Left common carotid artery plus branches (tissue), 1 donor: Measurements from ENCODE around the genes TFAP2C and C20orf85.

GRCh38 chr20:56461253-56461862, 7.1 kb upstream of the RTF2 start:
- PRO-cap = no peak

DNA sequence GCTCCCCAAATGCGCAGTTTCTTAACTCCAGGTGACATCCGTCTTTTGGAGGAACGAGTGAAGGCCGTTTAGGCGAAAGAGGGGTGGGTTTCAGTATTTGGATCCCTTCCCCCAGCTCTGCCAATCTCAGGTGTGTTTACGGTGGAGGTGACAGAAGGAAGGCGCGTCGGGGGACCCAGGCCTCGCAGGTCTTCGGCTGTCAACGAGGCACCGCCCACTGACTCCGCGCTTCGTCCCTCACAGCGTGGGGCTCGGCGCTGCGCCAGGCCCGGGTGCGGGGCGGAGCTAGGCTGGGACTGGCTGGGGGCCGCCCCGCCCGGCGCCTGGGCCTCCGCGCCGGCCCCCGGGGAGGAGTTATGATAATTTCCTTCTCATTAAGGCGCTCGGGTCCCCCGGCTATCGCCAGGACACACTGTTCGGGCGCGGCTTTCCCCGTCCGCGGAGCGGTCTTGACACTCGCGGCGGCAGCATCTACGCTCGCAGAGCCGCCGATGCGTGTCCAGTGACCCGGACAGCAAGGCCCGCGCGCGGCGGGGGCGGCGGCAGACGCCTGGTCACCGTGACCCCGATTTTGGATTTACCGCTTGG, at the start of gene TFAP2C:
TFAP2C (plus strand) TSS at position 405 of the 588 bp plus-strand sequence.
- PRO-cap = unidirectional peak, plus-strand start at position 415 of the sequence

DNA sequence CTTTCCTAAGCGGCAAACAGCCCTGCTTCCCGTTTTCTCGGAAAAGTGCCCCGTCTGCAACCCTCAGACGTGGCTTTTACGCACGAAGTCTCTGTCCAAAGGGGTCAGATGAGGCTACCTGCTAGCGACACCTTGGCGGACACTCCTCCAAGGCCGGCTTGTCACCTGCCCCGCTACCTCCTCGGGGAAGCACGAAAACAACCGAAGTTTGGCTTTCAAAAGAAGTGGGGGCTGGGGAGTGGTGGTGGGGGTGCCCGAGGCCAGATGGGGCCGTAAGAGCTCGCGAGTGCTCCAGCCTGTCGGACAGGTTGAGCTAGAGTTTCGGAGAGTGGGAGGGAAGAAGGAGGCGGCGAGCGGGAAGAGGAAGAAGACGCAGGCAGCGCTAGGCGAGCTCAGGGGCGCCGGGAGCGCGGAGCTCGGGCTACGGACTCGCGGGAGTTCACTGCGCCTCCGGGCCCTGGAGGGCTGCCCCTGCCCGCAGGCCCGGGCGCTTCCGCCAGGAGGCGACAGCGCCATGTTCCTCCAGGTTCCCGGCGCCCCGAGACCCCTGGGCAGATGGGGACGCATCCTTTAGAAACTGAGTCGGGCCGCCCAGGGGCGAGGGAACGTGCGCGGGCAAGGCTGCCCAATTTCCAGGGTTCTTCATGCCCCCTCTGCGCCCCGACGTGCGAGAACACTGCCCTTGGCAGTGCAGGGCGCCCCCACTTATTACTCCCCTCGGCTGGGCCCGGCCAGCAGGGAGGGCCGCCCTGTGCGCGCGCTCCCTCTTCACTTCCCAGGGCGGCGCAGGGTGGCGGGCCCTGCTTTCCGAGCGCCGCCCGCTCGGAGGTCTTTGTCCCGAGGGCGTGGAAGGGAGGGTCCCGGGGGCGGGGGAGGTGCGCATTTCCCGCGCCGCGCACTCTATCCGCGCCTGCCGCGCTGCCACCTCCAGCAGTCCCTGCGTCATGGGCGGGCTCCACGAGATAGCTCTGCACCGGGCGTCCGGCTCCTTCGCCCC, 1.0 kb downstream of the TFAP2C start:
- PRO-cap = no peak

DNA sequence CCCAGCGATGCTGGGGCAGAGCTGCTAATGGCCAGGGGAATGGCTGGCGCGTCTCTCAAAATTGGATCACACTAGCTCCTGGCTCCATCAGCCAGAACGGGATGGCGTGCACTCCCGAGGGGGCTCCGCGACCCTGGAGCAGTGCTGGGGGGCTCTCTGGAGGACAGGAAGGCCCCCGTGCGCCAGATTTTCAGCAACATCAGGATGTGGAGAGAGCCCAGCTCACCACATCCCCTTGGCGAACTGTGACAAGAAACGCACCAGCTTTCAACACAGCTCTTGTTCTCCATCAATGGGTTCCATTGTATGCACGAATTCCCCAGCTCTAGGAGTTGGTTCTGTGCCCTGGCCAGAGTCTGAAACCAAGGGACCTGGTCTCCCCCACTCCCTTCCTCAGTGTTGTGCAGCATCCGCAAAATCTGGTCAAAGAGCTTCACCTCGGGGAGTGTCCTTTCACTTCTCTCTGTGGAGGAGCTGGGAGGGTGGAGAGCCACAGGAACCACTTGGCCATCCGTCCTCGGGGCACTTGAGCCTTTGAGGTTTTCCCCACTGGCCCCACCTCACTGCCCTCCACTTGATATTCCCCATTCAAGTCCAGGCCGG, 74.2 kb downstream of the TFAP2C start:
- PRO-cap = no peak

DNA sequence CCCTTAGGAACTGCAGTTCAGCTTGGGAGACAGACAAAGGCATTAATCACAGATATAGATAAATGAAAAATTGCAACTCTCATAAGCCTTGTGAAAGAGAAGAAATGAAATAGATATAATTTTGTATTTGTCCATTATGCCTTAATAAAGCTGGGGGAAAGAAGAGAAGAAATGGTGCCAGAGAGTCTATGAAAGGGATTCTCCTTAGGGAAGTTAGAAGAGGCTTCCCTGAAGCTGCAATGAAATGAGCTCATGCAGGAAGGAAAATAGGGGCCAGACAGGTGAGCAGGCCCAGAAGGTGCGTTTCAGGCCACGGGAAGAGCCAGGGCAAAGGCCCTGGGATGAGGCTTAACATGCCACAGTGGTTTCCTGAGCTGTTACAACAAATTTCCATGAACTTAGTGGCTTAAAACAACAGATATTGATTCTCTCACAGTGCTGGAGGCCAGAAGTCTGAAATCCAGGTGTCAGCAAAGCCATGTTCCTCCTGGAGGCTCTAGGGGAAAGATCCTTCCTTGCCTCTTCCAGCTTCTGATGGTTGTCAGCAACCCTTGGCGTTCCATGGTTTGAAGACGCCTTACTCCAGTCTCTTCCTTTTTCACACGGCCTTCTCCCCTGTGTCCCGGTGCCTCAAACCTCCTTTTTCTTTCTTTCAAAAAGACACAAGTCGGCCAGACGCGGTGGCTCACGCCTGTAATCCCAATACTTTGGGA, 167.9 kb downstream of the TFAP2C start:
- PRO-cap = no peak

GRCh38 chr20:56809420-56810607, 180.7 kb downstream of the TFAP2C start:
- PRO-cap = no peak

DNA sequence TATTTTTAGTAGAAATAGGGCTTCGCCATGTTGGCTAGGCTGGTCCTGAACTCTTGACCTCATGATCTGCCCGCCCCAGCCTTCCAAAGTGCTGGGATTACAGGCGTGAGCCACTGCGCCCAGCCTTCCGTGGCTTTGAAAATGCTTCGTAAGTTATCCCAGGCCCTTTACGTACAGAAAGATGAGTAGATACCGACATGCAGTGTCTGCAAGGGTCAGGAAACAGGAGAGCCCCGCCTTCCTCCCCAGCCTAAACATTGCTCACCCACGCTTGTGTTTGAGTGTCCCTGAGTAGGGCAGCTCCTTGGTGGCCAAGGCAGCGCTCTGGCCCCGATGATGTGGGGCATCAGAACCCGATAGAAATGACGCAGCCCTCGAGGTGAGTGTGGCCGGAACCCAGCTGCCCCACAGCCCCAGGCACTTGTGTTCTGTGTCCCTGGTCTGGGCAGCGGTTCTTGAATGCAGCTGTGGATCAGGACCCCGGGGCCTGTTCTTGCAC, 12.6 kb downstream of the RBM38 start:
- PRO-cap = no peak

DNA sequence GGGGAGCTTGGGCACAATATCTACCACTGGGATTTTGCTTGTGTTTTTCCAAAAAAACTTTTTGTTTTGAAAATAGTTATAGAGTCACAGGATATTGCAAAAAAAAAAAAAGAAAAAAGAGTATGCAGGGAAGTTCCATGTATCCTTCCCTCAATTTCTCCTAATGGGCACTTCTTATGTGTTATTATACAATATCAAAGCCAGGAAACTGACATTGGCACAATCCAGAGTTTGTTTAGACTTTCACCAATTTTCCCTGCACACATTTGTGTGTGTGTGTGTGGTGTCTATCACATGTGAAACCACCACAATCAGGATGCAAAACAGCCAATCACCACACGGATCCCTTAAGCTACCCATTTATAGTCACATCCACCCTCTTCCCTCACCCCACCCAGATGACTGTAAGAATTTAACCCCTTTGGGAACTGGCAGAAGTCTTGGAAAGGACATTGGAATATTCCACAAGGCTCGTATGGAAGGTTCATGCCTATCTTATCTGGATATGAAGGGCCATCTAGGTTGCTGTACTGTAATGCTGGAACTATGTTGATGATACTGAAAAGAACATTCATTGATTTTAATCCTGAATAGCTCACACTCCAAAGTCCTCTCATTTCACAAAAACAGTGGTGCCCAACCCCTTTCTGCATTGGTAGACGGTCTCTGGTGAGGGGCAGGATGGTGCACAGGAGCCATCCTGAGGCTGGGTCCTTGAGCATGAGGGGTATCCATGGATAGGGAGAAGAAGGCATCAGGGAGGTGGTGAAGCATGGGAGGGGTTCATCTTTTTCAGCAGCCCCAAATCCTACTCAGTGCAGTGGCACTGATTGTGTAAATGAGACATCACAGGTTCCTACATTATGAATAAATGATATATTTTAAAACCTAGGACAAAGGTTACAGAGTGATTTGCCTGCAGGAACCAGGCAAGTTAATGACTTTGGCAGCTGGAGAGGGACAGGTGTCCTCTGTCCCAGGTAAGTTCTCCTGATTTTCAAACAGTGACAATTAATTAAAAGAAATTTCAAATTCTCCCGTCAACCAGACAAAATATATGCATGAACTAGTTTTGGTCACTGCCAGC, 12.0 kb upstream of the CTCFL start:
- PRO-cap = no peak

GRCh38 chr20:57540906-57541577, 16.1 kb upstream of the CTCFL start:
- PRO-cap = no peak

DNA sequence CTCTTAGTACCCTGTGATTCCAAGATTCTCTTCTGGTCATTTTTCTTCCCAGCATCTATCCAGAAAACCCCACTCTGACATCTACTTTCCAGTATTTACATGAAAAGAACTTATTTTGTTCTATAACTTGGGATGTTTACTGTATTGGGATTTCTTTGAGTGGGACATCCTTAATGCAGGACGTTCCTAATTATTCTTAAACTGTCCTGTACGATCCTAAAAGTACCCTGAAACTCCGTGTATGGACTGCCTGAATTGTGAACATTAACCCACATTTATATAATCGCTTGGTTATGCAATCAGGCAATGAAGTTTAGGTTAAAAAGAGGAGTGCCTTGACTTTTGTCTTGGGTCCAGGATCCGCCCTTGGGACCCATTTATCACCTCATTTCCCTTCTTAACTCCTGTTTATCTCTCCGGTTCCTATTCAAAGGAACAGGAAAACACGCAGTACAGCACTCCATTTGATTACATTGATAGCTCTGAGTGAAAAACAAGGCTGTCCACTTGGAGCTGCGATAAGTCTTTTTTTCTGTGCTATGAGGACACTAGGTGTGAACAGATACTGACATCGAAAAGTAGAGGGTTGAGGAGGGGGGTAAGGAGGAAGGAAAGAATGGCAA, 16.1 kb upstream of the PCK1 start:
- PRO-cap = no peak

DNA sequence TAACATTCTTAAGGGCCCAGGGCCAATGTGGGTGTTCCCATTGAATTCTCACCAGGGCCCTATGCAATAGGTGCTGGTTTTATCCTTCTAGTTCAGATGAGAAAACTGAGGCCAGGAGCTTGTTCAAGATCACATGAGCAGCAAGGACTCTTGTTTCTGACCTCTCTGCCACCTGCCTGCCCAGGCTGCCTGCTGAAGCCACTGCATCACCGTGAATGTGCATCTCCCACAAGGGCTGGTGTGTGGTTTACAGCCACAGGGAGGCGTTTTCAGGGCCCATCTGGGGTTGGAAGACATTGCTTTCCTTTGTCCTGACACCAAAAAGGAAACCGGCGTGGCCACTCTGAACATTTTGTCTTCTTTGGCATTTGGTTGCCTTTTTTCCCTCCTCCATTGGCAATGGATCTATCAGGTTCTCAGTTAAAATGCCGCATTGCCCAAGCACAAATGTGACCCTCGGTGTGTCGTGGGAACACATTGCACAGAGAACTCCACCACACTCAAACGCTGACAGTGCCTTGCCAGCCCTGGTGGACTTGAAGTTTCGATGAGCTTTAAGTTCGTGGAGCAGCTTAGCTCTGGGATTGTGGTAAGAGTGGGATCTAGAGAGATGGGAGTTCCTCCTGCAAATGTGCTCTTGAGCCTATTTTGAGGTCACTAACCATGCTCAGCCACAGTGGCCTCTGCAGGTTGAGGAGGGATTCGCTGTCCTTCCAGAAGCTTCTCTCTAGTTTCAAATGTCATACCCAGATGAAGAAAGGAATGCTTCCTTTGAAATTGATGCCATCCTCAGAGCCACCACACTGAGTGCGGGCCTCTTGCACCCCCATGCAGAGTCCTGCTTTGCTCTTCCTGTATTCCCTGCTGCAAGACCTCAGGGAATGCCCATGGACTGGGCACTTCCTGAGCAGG, 14.9 kb upstream of the PCK1 start:
- PRO-cap = no peak

GRCh38 chr20:57570113-57570956, 9.4 kb downstream of the PCK1 start:
- PRO-cap = no peak

DNA sequence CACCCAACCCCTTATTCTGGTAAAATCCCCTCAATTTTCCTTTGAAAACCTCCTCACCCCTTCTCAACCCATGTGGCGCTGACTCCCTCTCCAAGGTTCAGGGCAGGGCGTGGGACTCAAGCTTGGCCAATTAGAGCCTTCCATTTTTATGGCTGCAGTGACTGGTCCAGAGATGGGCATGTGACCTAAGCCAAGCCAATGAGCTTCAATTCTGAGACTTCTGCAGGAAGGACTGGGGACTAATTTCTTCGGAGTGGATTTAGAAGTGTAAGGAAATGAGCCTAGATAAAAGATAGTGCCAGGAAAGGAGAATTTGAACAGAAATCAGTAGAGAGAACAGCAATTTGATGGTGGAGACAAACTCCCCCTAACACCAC, 10.0 kb upstream of the ZBP1 start:
- PRO-cap = no peak

GRCh38 chr20:57704640-57705308, 5.0 kb downstream of the PMEPA1 start:
- PRO-cap = no peak

DNA sequence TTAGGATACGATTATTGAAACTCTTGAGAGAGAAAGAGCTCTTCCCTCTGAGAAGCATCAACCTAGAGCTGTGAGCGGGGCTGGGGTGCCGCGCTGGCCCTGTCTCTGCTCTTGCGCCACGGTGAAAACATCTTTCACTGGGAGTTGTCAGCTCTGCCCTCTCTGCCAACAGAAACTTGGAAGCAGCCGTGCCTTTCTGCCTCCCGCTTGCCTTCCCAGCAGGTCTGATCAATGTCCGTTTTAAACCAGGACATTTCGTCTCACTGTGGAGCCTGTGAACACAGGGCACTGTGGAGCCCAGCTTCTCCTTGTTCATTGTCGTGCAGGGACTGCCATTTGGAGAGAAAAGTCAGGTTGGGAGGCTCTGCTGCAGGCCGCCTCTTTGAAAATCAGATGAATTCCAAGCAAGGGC, 191.7 kb upstream of the C20orf85 start:
- PRO-cap = no peak

DNA sequence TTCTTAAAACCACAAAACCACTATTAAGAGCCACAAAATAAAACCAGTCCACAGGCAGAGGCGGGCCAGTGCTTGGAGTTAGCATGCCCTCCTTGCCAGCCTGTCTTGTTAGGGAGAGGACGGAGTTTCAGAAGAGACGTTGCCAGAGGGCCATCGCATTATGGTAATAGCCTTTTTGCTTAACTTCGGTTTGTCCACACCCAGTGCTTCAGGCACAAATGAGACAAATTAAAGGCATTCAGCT, 159.6 kb upstream of the C20orf85 start:
- PRO-cap = no peak

DNA sequence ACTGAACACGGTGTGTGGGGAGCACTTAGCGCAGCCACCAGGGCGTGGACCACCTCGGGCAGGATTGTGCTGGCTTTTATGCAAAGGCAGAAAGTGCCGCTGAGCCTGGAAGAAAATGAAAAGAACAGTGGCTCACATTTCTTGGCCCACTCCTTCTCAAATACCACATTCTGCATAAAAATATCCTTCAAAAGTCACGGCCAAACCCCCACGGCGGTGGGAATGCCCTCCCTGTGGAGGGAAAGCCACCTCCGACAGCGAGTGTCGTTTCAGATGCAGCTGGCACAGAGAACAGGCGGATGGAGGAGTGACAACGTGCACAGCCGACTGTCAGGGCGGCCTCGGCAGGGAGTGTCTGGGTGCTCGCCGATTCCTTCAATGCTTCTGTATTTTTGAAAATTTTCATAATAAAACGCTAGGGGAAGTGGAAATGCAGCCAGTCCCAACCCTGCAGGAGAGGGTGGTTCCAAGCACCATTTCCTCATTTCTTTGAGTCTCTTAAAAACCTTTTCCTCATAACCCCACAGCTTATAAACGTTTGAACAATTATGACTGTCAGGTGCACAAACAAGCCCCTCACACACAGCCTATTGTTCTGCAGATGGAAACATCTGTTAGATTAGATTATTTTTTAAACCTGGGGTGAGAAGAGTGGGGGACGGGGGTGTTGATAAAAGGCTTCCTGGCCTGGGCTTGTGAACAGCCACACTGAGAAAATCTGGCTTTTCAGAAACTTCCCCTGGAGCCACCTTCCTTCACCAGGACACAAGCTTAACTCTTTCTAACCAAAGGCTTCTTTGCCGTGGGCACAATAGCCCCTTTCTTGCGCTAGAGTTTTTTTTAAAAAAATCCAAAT, 151.2 kb upstream of the C20orf85 start:
- PRO-cap = no peak

- PRO-cap = no peak
These were observed 96.1 kb upstream of the C20orf85 start for GRCh38 chr20:58054508-58055070.

- PRO-cap = no peak
These were observed at the start of gene C20orf85 for GRCh38 chr20:58150769-58151017. Gene C20orf85 (plus strand): TSS chr20:58150902.

DNA sequence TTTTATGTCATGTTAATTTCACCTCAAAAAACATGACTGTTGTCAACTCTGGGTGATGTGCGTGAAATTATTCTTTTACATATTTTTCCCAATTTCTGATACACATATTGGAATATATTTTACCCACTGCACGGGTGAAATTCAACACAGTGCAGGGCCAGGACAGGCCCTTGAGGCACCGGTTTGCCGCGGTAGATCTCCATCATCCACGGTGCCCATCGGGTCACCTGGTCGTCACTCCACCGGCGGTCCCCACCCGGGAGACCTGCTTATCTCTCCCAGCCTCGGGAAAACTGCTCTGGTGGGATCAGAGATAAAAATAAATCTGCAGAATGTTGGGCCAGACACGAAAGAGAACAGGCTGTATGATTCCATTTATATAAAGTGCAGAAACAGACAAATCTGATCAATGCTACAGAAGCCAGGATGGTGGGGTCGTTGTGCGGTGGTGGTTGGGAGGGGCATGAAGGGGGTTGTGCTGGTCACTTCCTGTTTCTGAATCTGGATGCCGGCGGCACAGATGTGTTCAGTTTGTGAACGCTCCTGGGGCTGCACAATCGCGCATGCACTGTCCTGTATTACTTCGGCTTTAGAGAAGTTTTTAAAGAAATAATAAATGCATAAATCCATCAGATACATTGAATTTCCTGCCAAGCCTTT, 23.3 kb downstream of the C20orf85 start:
- PRO-cap = no peak